ENCODE measurements around a stretch of chr17.

GRCh38 chr17:182367-182877 lies 972 bp upstream of the DOC2B start:
- PRO-cap: bidirectional peak, plus-strand start at chr17:182669, minus-strand start at chr17:182522

DNA sequence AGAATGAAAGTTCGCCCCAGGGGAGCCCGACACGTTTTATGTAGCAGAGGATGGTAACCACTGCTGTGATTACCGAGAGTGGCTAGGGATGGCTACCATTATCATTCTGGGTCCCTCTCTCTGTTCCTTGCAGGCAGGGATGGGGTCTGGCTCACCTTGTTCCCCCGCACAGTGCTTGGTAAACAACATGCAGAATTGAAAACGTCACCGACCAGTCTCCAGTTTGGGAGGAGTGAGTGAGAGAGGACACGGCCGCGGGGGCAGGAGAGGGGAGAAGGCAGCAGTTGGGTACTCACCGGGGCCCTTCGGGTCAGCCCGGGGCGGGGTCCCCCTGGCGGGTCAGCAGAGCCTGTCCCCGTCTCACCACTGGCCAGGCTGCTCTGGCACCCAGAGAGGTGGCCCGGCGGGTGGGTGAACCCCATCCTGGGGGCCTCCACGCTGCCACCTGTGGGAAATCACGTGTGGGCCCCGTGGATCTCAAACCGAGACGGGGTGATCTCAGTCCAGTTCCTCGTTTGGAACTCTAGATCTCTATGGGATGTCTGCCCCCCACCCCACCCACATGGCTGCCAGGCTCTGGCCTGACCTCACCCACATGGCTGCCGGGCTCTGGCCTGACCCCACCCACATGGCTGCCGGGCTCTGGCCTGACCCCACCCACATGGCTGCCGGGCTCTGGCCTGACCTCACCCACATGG lies 34.1 kb upstream of the DOC2B start:
- PRO-cap: unidirectional peak, plus-strand start at position 221 of the sequence; unidirectional peak, minus-strand start at position 517 of the sequence

GRCh38 chr17:257714-258327 lies 76.4 kb upstream of the DOC2B start:
- PRO-cap: no peak

- PRO-cap: no peak
Observed at GRCh38 chr17:332950-333213, 19.7 kb downstream of the RPH3AL start.

GRCh38 chr17:741917-742658 lies 9.7 kb downstream of the TLCD3A start:
- PRO-cap: no peak

DNA sequence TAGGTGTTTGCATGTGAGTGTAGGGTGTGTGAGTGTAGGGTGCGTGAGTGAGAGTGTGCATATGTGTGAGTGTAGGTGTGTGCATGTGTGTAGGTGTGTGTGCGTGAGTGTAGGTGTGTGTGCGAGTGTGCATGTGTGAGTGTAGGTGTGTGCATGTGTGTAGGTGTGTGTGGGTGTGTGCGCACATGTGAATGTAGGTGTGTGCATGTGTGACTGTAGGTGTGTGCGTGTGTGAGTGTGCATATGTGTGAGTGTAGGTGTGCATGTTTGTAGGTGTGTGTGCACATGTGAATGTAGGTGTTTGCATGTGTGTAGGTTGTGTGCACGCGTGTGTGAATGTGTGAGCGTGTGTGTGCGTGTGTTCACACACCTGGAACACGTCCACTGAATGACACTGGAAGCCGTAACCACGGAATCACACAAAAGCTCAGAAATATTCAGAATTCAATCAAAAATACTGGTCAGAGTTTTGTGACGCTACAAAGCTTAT lies 30.6 kb downstream of the MRM3 start:
- PRO-cap: no peak

GRCh38 chr17:848053-848320 lies 65.8 kb downstream of the MRM3 start:
- PRO-cap: no peak

- PRO-cap: no peak
Observed at GRCh38 chr17:859868-860200, 77.7 kb downstream of the MRM3 start.

- PRO-cap: no peak
Observed at GRCh38 chr17:974961-975731, 4.4 kb downstream of the NXN start.

GRCh38 chr17:1053121-1054280 lies 56.6 kb downstream of the TIMM22 start:
- PRO-cap: no peak

DNA sequence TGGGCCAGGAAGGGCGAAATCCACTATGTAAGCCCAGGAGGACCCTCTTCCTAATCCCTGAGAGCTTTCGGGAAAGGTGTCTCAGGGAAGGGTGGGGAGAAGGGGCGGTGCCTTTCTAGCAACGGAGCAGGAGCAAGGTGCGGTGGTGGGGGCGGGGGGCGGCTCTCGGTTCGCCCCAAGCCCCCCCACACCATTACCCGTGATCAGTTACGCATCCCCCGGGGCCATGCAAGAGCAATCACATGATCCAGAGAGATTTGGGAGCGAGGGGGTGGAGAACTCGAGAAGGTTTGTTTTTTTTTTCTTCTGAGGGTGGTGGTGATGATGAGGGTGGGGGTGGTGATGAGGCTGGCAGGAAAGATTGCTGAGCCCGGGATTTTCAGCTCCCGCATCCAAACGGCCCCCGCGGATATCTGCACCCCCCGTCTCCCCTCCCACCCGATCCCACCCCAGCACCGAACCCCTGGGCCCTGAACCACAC lies 1.0 kb downstream of the ABR start:
- PRO-cap: no peak

DNA sequence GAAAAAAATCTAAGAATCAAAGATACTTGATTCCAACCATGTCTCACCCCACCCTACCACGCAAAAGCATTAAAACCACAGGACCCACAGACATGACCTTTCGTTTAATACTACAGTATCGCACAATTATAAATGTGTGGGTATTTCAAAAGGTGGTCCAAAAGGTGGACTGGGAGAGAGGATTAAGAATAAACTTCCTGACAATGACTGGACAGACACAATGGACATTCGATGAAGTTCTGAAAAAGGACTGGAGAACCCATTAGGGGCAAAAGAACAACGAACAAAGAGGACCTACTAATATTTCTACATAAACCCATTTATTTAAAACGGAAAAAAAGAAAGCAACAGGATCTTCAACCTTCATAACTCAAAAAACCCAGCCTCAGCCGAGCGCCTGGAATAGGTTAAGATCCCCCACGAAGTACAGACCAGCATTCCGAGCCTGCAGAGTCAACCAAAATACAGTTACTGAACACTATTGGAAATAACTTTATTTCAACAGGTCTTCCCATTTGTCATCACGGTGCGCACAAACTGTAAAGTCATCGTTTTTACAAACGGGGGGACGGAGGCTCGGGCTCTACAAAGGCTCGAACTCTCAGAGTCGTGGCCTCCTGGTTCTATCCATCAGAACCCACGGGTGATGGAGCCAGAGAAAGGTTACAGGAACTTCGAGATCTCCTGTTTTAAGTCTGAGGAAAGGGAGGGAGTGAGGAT lies 1.3 kb downstream of the YWHAE start:
- PRO-cap: no peak

- PRO-cap: no peak
Observed at GRCh38 chr17:1421432-1421873, 21.4 kb upstream of the YWHAE start.

DNA sequence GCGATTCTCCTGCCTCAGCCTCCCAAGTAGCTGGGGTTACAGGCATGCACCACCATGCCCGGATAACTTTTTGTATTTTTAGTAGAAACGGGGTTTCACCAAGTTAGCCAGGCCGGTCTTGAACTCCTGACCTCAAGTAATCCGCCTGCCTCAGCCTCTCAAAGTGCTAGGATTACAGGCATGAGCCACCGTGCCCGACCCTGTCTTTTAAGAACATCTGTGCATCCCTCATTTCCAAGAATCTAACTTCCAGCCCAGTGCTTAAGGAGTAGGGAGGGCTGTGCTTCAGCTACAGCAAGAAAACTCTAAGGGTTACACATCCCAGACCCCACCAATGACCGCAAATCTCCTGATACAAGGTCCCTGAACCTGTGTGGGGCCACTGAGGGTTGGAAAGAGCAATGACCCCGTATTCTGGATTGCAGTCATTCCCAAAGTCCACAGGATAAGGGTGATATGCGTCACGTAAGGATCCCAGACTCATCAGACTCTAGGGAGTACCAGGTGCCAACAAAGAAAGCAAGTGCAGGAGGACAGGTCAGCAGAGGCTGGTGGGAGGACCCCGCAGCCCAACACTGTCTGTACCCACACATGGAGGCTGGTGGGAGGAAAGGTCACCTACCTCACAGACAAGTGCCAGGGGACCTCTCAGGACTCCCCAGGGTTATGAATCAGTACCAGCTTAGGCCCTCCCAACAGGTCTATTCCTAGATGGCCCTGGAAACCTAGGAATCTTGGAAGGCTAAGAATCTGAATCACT lies 16.4 kb downstream of the PITPNA start:
- PRO-cap: no peak

GRCh38 chr17:1552821-1553467 lies 9.6 kb downstream of the PITPNA start:
- PRO-cap: no peak

DNA sequence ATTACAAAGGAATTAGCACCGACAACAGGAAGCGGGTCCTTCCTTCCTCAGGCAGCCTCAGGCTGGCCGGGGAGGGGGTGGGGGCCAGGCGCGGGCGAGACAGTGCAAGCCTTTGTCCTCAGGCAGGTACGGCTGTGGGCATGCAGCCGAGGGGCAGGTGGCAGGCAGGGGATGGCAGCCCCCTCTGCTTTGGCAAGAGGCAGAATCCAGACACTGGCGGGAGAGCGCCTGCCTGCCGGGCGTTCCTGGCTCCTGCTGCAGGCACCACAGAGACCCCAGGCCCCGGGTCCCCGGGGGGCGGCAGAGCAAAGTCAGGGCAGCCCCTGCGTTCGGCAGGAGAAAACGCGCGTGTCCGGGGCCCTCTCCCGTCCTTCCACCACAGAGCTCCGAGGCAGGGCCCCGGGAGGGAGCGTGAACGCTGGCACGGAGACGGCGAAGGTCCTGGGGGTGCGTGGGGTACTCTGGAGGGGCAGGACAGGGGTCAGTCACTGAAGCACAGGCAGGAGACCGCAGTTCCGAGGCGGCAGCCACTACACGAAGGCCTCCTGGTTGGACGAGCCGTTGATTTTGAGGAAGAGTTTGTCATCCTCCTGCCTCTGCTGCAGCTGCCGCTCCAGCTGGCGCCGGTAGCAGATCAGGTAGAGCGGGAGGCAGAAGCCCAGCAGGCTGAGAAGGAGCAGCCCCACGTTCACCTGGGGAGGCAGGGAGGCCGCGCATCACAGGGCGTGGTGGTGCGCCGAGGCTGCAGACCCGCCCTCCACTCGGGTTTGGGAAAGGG lies 12.7 kb upstream of the PITPNA start:
- PRO-cap: no peak

GRCh38 chr17:1597611-1598596 lies 30.7 kb downstream of the SLC43A2 start:
- PRO-cap: no peak

DNA sequence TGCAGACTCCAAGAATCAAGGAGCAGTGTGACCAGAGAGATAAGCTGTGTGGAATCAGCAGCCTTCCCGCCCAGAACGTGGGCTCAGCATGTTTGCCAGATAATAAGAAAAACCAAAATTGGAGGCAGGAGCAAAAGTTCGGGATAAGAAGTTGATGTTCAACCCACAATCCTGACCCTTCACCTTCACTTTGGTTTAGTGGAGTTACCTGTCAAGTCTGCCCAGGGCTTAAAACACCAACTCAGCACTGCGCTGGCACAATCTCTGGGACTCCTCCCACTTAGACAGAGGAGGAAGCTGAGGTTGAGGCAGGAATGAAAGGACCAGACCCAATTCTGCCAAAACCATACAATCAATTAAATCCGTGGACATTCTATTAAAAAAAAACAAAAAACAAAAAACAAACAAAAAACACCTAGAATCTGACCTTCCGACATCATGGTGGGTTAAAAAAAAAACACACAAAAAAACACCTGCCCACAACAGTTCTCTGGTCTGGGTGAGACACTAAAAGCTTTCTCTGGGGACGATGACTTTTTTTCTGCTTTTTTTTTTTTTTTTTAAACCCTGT lies 2.9 kb downstream of the SLC43A2 start:
- PRO-cap: no peak

- PRO-cap: no peak
Observed at GRCh38 chr17:1711147-1711578, 986 bp upstream of the TLCD2 start.

GRCh38 chr17:1727939-1728593 lies 3.6 kb downstream of the WDR81 start:
- PRO-cap: no peak

All from Metastatic Pancreatic Carcinoma in the Ovary (tissue), 1 donor.